ENCODE measurements around a stretch of chr7.

DNA sequence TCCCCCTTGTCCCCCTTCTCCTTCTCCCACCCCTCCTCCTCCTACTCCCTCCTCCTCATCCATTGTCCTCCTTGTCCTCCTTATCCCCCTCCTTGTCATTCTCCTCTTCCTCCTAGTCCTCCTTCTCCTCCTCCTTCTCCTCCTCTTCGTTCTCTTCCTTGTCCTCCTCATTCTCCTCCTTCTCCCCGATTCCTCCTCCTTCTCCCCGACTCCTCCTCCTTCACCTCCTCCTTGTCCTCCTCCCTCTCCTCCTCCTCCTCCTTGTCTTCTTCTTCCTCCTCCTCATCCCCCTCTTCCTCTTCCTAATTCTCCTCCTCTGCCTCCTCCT, 115.7 kb upstream of the FAM20C start:
- RRBS: no CpG with 5 or more reads among the region's 3 CpGs

GRCh38 chr7:89331-89711, 103.0 kb upstream of the FAM20C start:
- RRBS: no CpG with 5 or more reads among the region's 2 CpGs

DNA sequence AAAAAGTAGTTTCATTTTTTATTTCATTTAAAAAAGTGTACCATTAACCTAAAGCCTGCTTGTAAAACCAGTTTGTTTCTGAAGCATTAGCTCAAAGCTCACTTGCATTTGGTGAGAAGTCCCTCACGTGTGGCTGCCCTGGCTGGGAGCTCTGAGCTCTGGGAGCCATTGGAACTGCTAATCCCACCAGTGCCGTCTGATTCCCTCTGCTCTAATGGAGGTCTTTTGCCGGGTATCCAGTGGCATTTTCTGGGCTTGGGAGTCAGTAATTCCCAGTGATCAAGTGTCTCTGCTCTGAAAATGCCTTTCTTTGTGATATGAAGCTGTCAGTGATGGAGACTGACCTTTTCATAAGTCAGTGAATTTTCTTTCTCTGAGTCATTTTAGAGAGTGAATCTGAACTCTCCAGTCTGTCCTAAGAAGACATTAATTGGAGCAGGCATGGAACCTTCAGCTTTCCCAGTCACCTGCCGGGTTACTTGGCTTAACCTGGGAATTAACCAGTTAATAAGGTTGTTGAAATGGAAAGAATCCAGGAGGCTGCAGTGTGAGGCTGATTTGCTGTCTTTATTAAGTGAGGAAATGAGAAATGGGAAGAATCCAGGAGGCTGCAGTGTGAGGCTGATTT, 36.8 kb upstream of the FAM20C start:
- RRBS: no CpG with 5 or more reads among the region's 4 CpGs

- RRBS: no CpG with 5 or more reads among the region's 4 CpGs
Observed at GRCh38 chr7:197668-197967, 5.2 kb downstream of the FAM20C start.

- RRBS: 64% methylated on average over 4 of the region's 10 CpGs
Observed at GRCh38 chr7:200838-201256, 8.5 kb downstream of the FAM20C start.

GRCh38 chr7:212969-213605, 20.7 kb downstream of the FAM20C start:
- RRBS: no CpG with 5 or more reads among the region's 16 CpGs

- RRBS: no CpG with 5 or more reads among the region's 36 CpGs
Observed at GRCh38 chr7:226011-227007, 33.9 kb downstream of the FAM20C start.

- RRBS: no CpG with 5 or more reads among the region's 14 CpGs
Observed at GRCh38 chr7:235160-235564, 42.8 kb downstream of the FAM20C start.

- RRBS: no CpG with 5 or more reads among the region's 3 CpGs
Observed at GRCh38 chr7:319572-319854, 29.5 kb downstream of the FOXL3 start.

DNA sequence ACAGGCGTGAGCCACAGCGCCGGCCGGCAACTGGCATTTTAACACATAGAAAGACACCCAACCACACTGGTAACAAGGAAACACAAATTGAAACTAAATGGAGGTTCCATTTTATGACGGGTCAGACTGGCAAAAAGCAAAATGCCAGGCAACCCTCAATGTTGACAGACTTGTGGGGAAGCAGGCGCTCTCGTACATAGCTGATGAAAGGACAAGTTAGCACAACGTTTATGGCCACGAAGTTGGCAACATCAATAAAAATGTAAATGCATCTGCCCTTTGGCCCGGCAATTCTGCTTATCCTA, 39.7 kb downstream of the FOXL3 start:
- RRBS: no CpG with 5 or more reads among the region's 10 CpGs

- RRBS: no CpG with 5 or more reads among the region's 24 CpGs
Observed at GRCh38 chr7:435107-435579, 84.5 kb downstream of the PDGFA start.

DNA sequence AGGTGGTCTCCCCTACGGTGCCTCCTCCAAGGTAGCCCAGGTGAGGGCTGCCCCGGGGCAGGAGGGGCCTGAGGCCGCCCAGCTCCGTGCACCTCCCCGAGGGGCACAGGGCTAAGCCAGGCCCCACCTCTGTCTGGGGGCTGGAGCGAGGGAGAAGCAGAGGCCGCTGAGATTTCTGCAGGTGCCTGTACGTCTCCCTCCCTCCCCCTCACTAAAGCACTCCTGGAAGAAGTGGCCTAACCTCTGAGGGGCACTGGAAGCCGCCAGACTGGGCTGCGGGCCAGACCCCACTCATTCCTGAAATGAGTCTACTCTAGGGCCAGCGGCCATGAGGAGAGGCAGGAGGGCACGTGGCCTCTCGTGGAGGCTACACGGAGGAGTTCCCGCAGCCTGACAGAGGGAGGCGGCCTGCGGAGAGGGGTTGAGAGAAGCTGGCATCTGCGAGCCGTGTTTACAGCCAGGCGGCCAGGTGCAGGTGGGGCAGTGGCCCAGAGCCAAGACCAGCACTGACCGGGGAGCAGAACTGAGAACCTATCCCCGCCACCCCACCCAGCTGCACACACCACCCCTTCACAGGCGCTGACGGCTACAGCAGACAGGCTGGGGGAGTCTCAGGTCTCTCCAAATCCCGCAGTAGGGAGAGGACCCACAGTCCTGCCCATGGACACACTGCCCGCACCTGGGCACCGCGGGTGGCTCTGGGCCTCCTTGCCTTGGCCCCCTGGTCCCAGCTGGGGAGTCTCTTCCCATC, 6.7 kb downstream of the PDGFA start:
- RRBS: no CpG with 5 or more reads among the region's 28 CpGs

- RRBS: no CpG with 5 or more reads among the region's 13 CpGs
Observed at GRCh38 chr7:523319-523766, 3.7 kb upstream of the PDGFA start.

GRCh38 chr7:603086-604143, 83.8 kb upstream of the PDGFA start:
- RRBS: no CpG with 5 or more reads among the region's 16 CpGs

DNA sequence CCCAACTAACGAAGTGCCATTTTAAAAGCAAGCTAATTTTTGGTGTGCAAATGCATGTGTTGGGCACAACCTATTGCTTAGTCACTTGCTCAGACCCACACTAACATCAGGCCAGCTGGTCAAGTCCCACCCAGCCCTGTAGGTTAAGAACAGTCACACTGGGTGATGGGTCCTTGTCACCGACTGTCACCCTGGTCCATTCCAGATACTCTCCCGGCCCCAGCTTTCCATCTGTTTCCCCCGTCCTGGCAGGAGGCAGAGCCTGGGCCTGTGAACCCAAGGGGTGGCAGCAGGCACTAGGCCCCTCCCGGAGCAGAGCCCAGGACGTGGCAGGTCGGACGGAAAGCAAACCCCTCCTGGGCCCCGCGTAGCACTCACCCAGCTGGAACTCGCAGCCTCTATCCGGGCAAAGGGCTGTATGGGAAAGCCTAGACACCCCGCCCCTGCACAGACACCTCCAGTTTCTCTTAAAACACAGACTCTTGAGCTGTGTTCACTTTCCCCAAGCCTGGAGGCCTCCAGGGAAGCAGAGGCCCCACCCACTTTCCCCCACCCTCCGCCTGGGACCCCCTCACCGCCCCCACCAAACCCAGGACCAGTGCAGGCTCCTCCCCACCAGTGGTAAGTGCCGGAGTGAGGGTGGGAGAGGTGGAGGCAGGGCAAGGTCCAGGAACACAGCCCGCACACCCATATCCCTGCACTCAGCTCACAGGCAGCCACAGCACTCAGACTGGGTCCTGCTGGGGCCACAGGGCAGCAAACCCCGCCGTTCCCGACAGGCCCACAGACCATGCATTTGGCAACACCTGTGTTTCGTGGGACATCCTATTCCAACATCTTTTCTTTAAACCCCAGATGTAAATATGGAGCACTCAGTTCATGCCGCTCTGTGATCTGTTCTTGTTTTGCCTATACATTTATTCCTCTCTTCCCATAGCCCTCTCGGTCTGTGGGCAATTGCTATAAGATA, 98.1 kb upstream of the PDGFA start:
- RRBS: 70% methylated on average over 8 of the region's 23 CpGs

GRCh38 chr7:756480-757185, 29.6 kb upstream of the PRKAR1B start:
- RRBS: no CpG with 5 or more reads among the region's 42 CpGs

GRCh38 chr7:816562-817194, 15.6 kb upstream of the SUN1 start:
- RRBS: 2% methylated on average over 49 of the region's 87 CpGs

- RRBS: no CpG with 5 or more reads among the region's 15 CpGs
Observed at GRCh38 chr7:821486-822351, 10.6 kb upstream of the SUN1 start.

DNA sequence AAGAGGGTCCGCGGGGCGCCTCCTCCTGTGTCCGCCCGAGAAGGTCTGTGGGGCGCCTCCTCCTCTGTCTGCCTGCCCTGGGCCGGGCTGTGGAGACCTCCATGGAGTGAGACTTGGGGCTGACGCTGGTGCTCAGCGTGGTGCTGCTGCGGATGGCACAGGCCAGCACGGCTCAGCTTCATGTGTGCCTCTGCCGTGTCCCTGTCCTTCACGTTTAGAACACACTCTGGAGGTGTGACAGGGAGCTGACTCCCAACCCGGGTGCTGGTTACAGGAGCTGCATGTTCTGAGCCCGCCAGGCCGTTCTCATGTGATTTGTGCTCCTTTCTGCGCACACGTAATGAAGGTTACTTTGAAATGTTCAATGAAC, 20.5 kb upstream of the GET4 start:
- RRBS: no CpG with 5 or more reads among the region's 18 CpGs

GRCh38 chr7:923824-924538, 30.5 kb downstream of the ADAP1 start:
- RRBS: 100% methylated on average over 2 of the region's 39 CpGs

All from AG10803 (cell line).